ENCODE data around the gene POFUT2.

DNA sequence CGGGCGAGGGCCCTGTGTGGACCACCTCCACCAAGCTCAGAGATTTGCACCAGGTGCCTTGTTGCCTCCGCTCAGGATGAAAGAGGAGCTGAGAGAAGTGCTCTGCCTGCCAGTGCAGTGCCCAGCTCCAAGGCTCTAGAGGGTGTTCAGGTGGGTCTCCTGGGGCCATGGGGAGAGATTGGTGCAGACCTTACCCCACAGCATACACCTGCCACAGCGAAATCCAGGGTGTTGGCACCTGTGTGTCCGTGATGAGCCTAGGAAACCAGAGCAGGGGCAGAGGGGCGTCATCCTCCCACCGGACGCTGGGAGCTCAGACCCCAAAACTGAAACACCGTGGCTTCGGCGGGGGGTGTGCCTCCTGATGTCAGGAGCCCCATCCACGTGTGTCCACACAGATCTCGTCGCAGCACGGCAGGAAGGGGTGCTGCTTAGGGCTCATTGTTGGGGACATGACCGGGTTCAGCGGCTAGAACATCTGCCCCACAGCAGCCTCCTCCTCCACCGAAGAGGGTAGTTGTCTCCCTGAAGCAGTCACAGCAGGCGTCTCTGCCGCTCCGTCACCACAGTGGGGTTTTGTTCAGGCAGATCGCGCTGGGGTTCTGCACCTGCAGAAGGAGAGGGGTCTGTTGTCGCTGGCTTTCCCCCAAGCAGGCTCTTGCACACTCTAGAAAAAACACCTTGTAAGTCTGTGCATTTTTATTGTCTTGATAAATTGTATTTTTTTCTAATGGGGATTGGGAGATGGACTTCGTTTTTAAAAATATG lies 64.1 kb downstream of the POFUT2 start:
- PRO-cap: no peak

GRCh38 chr21:45266512-45267036 lies 21.1 kb downstream of the POFUT2 start:
- PRO-cap: no peak

- PRO-cap: bidirectional peak, plus-strand start at chr21:45288082, minus-strand start at chr21:45287863
These were observed at the start of gene POFUT2 for GRCh38 chr21:45287592-45288219. Gene POFUT2, minus strand, starts transcription at chr21:45287895.

DNA sequence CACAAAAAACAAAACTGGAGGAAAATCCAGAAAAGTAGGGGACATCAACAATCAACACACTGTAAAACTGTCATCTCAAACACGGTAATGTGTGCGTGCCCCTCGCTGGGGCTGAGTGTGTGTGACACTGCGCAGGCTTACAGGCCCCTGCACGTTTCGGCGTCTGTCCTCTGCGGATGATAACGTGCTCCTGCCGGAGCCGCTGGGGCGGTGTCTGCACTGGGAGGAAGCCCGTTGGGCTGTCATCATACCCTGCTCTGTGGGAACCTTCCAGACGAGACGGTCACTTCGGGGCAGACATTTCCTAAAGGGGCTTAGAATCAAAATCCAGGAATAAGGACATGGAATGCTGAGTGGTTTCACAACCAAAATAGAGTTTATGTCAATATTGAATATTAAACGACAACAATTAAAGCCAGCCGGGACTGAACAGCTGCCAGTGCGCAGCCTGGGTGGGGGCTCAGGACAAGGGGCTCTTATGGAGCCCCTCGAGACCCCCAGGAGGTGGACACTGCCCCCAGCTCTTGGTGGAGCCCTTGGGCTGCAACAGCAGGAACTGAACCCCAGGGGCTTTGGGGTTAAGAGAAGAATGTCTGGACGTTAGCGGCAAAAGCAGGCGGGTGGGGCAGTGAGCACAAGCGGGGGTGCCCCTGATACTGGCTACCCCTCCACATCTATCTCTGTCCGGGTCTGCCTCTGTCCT lies 11.9 kb upstream of the POFUT2 start:
- PRO-cap: no peak

DNA sequence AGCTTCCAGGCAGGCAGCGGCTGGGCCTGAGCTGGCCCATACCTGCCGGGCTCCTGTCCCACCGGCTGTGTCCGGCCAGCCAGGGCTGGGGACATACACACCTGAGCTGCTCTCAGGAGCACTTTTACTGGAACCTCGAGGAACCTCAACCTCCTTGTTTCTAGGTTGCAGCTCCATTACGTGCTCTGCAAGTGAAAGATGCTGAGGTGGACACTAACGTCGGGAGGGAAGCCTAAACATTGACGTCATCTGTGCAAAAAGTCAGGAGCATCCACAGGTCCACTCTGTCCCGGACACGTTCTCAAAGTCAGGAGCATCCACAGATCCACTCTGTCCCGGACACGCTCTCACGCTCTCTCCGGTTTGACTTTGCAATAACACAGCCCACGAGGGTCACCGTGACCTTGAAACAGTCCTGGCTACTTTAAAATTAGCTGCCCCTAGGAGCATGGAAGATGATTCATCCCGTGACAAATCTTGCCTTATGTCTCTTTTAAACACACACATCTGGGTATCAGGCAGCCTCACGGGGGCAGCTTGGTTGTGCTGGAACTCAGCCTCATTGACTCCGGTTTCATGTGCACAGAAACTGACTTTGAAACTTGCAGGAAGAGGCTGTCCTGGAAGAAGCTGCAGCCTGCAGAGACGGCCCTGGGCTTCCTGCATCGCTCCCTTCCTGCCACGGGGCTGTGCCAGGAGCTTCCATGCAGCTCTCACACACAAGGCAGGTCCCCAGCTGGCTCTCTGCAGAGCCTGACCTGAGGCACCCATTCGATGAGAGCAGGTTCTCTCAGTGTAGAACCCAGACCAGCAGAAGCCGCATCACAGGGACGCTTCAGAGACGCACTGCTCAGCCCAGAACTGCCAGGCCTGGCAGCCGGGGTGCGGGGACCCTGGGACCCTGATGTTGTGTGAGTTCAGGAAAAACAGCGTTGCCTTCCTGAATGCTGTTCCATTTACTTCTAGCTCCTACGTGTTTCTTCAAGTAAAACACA lies 18.1 kb upstream of the COL18A1 start:
- PRO-cap: no peak

- PRO-cap: no peak
These were observed 5.7 kb downstream of the COL18A1 start for GRCh38 chr21:45410321-45411317.

- PRO-cap: no peak
These were observed 7.8 kb downstream of the COL18A1 start for GRCh38 chr21:45412677-45413244.

DNA sequence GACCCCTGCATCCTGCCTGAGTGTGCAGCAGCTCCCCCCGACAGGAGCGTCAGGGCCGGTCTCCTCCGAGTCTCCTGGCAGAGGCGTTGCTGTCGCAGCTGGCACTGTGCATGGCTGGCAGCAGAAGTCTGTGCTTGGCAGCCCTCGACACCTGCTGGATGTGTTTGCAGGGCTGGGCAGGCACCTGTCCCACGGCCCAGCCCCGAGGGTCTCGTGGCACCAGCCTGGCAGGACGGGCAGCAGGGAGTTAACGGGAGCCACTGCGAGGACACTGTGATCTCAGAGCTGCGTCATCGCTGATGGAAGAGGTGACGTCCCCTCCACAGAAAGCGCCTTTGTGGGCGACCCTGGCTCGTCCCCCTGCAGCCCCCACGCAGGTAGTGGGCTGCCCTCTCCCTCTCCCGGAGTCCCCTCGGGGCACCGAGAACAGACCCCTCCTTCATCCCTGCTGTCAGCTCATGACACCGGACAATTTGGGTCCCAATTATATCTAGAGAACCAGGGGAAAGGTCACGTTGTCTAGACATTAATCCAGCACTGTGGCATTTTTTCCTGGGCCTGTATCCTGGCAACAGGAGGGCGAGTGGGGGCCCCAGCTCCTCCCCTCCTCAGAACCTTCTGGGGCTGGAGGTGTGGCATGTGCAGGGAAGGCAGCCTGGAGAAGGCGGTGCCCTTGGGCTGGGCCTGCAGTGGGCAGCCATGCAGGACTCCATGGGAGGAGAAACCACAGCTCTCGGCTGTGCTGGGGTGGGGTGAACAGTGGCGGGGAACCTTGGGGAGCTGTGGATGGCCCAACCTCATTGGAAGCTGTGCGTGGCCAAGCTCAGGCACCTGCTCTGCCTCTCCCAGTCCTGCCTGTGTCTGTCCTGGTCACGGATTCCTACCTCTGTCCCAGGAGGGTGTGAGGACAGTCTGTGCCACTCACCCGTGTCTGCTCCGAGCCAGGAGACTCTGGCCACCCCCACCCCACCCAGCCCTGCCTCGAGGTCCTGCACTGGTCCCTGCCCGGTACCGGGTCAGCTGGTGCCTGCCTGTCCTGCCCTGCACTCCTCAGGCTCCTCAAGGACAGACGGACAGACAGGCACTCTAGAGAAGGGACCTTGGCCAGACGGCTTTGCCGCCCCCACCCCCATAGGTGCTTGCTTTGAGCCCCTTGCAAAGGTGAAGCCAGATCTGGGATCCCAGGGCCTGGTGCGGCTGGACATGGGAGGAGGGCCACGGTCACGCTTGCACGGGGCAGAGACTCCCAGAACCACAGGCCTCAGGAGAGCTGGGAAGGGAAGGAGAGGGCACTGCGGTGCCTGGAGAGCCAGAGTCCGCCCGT lies 15.6 kb downstream of the COL18A1 start:
- PRO-cap: no peak

- PRO-cap: no peak
These were observed 27.9 kb downstream of the COL18A1 start for GRCh38 chr21:45432379-45433713.

- PRO-cap: no peak
These were observed 44.7 kb downstream of the COL18A1 start for GRCh38 chr21:45449381-45450294.

DNA sequence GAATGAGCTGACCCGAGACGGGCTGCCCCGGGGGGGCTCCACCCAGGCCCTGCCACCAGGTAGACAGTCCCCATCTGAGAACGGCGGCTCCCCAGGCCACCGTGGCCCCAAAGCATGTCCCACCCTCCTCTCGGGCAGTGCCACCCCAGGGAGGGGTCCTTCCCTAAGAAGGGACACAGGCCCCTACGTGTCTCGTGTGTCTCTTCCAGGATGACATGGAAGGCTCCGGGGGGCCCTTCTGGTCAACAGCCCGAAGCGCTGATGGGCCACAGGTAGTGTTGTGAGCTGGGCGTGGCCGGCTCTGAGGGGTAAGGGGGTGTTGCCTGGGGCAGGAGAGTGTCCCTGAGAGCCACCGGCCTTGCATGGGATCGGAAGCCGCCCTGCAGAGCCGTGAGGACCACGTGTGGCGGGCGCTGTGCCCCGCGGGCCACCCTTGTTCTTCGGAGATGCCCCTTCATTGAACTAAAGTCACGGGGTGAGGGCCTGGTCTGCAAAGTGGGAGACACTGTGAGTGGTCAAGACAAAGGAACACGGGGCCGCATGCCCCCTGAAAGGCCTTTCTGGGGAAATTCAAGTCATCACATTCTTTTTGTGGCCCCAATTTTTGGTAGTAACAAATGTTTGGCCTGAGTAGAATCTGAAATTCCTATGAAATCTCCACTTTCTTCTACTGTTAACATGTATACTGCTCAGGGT lies 54.9 kb downstream of the SLC19A1 start:
- PRO-cap: no peak

GRCh38 chr21:45492461-45493628 lies 49.4 kb downstream of the SLC19A1 start:
- PRO-cap: no peak

DNA sequence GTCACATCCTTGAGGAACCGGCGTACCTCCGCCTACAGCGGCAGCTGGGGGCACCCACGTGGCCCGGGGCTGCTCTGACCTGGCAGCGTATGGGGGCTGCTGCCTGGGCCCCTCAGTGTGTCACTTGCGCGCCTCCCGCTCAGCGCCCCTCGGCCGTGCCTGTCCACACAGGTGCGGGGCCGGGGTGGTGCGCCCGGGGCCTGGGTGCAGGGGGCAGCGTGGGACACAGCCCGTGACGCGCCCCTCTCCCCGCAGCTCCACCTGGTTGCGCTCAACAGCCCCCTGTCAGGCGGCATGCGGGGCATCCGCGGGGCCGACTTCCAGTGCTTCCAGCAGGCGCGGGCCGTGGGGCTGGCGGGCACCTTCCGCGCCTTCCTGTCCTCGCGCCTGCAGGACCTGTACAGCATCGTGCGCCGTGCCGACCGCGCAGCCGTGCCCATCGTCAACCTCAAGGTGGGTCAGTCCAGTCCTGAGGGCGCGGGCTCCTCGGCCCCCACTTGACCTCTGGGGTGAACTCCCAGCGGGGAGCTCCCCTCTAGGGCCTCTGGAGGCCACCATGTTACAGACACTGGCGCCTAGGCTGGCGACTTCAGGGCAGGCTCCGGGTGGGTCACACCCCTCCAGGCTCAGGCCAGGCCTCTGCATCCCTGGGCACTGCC lies 32.3 kb downstream of the SLC19A1 start:
- PRO-cap: no peak

DNA sequence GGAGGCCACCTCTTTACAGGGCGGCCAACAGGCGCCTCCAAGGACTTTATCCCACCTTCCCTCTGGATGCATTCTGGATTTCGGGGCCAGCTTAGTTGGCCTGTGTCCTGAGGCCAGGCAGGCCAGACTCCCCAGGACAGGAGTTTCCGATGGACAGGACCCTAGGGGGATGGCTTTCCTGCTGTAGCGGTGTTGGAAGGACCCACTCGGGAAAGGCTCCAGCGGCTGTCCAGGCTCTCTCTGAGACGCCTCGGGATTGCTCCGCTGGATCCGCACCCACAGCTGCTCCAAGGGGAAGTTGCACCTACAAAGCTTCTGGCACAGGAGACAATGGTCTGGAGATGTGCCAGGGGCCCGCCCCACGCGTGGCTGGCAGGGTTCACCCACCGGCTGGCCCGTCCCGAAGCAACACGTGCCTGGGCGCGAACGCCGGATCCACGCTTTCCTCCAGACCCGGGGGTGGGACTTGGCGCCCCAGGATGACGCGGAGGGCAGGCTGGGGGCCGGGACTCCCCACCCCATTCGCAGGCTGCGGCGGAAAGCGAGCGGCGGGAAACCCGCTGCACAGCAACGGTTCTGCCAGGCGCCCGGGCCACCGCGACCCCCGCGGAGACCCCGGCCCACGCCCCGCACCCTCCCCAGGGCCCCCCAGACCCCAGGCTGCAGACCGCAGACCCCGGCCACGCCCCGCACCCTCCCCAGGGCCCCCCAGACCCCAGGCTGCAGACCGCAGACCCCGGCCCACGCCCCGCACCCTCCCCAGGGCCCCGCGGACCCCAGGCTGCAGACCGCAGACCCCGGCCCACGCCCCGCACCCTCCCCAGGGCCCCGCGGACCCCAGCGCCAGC lies 616 bp downstream of the SLC19A1 start:
- PRO-cap: bidirectional peak, plus-strand start at position 521 of the sequence, minus-strand start at position 439 of the sequence

DNA sequence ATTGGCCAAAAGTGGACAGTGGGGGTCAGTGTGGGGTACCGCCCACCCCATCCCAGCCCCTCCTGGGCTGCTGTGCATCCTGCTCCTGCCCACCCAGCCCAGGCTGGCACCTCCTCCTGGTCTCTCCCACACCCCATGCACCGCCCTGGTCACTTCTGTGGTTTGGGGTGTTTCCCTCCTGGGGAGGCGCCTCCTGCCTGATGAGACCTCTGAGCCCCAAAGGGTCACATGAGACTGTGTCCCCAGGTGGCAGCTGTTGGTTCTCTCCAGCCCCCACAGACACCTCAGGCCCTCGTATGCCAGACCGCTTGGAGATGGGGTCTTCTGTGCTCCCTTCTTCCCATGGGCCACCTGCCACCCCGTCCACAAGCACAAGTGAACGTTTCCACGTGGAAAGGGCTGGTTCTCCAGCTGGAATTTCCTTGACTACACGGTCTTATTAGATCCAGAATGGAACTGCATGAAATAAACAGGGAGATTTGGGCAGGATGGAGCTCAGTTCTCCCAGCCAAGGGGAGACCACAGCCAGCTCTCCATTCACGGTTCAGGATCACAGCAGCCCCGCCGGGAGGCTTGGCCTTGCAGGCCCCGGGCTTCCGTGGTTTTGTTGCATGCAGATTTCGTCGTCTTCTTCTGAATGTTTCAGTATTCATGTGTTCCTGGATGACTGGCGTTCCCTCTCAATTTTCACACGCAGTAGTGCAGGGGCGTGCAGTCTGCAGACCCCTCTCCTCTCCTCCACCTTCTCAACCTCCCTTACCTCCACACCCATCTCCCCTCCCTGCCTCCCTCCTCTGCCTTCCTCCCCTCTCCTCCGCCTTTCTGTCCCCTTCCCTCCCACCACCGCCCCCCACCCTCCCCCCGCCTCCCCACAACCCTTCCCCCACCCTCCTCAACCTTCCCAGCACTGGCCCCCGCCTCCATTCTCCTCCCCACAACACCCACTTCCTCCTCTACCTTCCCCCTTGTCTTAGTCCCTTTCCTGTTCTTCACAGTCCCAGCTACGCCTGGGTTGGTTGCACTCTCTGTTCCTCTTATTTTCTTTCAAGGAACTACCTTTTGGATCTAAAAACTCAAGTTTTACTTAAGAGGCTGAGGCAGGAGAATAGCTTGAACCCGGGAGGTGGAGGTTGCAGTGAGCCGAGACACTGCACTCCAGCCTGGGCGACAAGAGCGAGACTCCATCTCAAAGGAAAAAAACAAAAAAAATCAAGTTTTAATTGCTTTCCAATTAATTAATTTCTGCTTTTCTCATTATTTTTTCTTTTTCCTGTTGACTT lies 8.3 kb upstream of the SLC19A1 start:
- PRO-cap: no peak

DNA sequence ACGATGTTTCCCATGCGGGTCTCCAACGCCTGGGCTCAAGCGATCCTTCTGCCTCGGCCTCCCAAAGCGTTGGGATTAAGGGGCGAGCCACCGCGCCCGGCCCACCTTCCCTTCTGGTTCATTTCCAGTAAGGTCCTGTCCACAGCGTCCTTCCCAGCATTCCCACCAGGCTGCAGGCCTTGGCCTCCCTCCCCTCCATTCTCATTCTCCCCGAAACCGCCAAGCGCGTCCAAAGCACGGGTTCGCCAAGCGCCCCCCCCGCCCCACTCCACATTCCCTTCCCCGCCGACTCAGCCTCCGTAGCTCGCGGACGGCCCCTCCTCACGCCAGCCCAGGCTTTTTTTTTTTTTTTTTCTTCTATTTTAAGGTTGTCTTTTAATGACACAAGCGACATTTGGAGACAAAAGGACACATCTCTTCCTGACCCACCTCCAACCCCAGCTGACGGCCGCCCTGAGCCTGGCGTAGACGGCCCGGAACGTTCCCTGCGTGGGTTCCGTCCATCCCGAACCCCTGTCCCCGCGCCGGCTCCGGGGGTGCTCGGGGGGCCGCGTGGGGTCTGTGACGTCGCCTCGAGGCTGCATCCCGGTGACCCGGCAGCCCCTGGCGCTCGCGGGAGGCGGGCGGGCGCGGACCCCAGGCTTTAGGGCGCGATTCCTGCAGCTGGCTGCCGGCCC lies 1.7 kb upstream of the PCBP3 start:
- PRO-cap: no peak

DNA sequence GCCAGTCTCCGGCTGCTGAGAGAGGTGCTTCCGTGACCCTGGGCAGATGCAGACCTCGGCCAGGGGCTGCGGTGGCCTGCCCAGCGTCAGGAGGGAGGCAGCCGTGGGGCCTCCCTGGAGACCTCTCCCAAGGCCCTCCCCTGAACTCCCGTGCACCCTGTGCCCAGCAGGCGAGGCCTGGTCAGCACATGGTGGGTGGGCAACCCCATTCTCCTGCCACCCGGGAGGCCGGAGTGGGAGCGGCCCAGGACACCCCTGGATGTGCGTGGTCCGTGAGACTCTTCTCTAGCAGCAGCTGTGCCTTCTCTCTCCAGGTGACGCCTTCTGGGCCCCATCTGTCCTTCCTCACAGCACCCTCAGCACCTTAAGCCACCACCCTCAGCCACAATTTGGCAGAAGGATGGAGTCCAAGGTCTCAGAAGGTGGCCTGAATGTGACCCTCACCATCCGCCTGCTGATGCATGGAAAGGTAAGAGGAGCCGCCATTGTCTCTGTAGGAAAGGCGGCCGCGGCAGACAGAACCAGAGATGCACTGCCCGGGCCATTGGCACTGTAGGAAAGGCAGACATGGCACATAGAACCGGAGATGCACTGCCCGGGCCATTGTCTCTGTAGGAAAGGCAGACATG lies 85.6 kb upstream of the COL6A1 start:
- PRO-cap: no peak

DNA sequence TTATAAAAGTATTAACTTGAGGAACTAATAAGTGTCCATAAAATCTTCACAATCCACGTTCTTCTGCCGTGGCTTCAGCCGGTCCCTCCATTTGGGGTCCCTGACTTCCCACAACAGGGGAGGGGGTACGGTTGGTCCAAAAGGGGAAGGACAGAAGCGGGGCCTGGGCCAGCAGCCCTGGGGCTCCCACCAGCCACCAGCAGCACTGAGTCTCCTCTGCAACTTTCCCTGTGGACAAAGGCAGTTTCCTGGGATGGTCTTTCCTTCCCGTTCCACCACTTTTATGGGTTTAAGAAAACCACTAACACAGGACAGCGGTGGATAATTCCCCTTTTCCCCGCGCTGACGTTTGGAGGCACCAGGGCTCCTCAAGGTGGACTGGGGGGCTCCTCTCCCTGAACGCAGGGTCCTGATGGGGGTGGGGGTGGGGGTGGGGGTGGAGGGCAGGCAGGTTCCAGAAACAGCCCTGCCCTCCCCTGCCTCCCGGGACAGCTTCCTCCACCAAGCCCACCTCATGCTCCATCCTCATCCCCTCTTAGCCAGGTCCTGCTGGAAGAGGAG lies 4.9 kb upstream of the COL6A1 start:
- PRO-cap: unidirectional peak, minus-strand start at position 218 of the sequence

GRCh38 chr21:46040495-46041067 lies 57.3 kb upstream of the COL6A2 start:
- PRO-cap: no peak

DNA sequence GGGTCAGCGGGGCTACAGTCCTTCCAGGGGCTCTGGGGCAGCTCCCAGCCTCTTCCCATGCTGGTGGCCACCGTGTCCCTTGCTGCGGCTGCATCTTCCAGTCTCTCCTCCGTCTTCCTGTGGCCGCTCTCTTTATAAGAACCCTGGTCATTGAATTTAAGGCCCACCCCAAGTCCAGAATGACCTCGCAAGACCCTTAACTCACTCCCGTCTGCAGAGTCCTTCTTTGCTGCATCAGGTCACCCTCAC lies 25.9 kb downstream of the FTCD start:
- PRO-cap: no peak